ENCODE data around the genes NRSN1 and C6orf62.

DNA sequence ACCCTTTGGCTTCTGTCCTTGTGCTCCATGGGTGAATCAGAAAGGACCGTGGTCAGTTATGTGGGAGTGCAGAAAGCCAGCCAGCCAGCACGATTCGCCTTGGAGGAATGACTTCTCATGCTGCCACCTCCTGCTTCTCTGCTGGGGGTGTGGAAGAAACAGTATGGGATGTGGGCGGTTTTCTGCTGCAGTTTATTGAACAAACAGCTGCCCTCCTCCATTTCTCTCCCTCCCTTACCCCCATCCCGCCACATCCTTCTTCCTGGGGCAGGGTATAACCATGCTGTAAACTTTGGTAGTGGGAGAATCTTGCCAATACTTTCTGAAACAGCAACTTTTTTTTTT lies 214.6 kb downstream of the SOX4 start:
- PRO-cap = no peak
- RAMPAGE, long total RNA, 4 experiments = no peak in any of the 4 experiments

GRCh38 chr6:21886269-21887158 lies 293.0 kb downstream of the SOX4 start:
- PRO-cap = no peak
- RAMPAGE, long total RNA, 4 experiments = no peak in any of the 4 experiments

DNA sequence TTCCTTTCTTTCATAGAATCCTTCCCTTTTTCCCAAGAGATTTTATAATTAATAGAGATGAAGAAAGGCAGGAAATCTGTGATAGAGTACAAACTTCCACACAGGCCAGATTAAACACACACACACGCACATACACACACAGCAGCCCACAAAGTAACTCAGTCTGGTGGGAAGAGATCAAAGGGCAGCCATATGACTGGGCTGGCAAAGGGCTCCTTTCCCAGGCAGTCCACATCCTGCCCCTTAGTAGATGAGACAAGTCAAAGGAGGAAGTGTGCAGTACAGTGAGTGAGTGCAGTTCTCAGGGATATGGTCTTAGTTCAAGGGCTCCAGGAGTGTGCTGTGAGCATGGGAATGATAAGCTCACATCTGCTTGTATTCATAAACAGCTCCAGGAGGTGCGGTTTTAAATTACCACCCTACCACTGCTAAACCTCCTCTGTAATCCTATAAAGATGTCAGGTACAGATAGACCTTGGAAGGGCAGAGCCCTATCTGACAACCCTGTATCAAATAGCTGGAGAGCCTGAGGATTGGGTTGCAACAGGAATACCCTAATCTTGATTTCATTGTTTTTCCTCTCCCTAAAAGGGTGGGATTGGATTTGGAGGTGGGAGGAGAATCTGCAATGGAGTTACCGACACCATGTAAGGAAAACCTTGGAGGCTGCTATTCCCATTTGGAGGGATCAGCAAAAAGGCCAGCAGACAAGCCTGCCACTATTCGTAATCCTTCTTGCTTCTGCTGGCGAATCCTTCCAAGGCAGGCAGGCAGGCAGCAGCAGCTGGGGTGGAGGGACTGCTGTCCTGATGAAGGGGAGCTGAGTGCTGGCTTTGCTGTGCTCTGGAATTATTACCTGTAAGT lies 342.9 kb downstream of the PRL start:
- PRO-cap = unidirectional peak, plus-strand start at position 284 of the sequence
- RAMPAGE, long total RNA, 4 experiments = no peak in any of the 4 experiments

DNA sequence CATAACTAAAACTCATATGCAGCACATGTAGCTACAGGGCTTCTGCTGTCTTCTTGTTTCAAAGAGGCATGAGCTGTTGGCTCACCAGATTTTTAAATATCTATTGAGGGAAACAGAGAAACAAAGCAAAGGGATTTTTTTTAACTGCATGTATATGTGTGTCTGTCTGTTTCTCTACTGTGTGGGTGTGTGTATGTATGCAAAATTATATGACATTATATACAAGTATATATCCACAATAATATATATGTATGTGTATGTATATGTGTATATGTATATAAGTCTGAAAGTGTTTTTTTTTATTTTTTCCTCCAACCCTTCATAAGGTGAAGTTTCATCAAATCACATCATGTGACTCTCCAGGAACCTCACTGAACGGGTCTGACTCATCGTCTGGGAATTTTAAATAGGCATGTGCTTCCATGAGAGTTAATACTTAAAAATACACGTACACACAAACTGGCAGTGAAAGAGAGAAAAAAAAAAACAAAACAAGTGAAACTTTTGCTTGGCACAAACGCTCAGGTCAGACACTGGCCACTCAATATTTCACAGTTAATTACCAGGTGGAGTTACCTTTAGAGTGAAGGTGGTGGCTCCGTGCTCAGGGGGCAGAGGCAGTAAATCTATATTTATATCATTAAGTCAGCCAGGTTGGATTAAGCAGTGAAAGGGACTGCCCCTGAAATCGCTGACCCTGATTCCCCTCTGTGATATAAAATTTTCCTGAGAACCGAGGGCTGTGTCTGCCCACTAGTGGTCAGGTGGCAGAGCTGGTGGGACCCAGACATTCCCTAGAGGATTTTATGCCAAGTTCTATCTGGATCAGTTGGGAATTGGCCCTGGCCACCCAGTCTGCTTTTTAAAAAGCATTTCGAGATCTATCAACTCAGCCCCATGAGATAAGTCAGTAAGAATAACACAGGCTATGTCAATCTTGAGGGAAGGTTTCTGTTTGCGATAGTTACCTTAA lies 258.8 kb downstream of the HDGFL1 start:
- PRO-cap = no peak
- RAMPAGE, long total RNA, 4 experiments = no peak in any of the 4 experiments

- PRO-cap = no peak
- RAMPAGE, long total RNA, 4 experiments = no peak in any of the 4 experiments
Measured at GRCh38 chr6:22887991-22888648, 318.8 kb downstream of the HDGFL1 start.

- PRO-cap = no peak
- RAMPAGE, long total RNA, 4 experiments = no peak in any of the 4 experiments
Measured at GRCh38 chr6:24125868-24126521, at the start of gene NRSN1. Gene NRSN1, plus strand, starts transcription at chr6:24126215.

DNA sequence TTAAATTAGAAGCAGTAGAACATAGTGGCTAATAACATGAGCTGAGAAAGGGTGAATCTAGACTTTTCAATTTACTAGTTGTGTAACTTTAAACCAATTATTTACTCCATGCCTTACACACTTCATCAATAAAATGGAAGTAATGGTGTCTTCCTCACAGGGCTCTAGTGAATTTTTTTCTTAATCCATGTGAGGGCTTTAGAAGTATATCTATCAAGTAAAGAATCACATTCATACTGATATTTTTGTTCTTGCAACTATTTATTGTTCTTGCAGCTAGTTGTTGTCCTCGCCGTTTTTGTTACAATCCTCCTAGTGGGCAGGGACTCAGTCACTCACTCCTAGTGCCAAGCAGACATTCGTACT lies 30.4 kb downstream of the NRSN1 start:
- PRO-cap = no peak
- RAMPAGE, long total RNA, 4 experiments = no peak in any of the 4 experiments

DNA sequence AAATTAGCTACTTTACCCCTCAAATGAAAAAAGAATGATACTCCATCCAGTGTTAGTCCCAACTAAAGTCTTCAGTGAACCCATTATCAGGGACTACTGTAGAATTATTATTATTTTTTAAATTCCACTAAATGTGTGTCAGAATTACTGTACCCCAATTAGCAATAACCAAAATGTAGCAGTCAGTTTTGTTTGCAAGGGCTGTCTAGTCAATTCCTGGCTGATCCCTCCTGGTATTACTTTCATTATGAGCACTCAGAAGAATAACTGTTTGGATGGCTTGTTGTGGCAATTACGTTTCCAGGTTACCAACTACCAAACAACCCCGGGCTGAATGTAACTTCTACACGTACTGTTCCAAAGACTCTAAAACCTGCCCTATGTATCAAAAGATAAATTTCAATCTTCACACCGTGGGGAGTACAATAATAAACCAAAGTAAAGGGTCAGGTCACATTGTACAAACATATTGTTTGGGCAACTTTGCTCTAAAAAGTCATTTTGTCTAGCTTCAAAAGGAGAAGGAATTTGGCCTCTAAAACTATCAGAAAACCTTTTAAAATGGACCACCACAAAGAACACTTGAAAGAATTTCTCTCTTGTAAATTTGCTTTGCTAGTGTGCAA lies 27.8 kb downstream of the DCDC2 start:
- PRO-cap = no peak
- RAMPAGE, long total RNA, 4 experiments = no peak in any of the 4 experiments

- PRO-cap = no peak
- RAMPAGE, long total RNA, 4 experiments = no peak in any of the 4 experiments
Measured at GRCh38 chr6:24504695-24505050, 9.9 kb downstream of the ALDH5A1 start.

GRCh38 chr6:24702654-24703190 lies 16.2 kb downstream of the C6orf62 start:
- PRO-cap = no peak
- RAMPAGE, long total RNA, 4 experiments = no peak in any of the 4 experiments

- PRO-cap = no peak
- RAMPAGE, long total RNA, 4 experiments = no peak in any of the 4 experiments
Measured at GRCh38 chr6:24703191-24704257, 15.4 kb downstream of the C6orf62 start.

DNA sequence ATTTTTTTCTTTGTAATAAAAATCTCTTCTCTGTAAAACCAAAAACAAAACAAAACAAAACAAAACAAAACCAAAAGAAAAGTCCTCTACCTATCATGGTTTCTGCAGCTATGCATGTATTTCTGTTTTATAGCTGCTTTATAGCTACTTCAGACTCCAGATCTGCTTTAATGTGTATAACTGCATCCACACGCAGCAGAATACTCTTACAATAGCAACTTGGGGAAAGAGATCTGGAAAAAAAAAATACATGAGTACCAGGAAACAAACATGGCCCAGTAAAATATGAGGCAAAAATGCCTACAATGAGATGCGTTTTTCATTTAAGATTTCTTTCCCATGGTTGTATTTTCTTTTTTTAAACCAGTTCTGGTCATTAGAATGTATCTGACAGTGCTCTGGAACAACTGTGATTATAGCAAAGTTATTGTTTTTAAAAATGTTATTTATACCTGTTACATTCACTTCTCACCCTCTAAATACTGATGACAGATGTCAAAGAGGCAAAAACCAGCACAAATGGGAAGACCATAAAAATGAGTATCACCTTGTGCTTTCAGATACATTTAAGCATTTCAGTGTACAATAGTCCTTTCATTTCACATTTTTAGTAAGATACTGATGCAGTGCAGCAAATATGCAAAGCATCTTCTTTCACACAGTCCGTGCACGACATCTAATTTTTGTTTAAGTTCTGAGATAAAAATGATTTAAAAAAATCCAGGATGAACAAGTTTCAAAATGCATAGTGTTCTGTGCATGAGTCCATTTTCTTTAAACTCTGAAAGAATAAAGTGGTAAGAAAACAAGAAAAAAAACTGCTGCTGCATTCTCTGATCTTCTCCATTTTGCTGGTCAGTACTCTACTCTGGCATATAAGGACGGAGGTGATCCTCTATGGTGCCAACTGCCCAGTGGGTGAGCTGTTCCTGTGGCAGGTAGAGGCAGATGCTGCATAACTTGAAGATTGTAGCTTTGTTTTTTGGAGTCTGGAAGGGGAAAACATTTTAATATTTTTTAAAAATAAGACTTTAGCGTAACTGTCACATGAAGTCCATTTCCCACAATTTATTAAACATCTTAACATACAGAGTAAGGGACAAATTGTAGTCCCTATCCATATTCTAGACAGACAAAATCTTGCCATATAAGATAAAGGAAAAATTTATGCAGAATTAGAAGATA lies 13.3 kb downstream of the C6orf62 start:
- PRO-cap = no peak
- RAMPAGE, long total RNA, 4 experiments = no peak in any of the 4 experiments

DNA sequence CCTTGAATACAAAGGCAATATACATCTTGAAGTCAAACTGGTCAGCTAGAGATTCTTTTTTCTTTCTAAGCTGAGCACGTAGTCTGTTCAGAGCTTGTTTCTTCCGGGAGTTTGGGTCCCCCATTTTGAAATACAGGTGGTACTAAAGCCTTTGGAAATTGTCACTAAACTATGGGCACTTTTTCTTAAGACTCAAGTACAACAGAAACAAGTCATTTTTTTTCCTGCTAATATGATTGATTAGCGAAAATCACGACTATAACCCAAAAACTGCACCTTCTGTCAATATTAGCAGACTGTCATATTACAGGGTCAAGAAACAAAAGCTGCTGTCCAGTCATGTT lies 437 bp downstream of the C6orf62 start:
- PRO-cap = no peak
- RAMPAGE, long total RNA, 4 experiments = no peak in any of the 4 experiments

DNA sequence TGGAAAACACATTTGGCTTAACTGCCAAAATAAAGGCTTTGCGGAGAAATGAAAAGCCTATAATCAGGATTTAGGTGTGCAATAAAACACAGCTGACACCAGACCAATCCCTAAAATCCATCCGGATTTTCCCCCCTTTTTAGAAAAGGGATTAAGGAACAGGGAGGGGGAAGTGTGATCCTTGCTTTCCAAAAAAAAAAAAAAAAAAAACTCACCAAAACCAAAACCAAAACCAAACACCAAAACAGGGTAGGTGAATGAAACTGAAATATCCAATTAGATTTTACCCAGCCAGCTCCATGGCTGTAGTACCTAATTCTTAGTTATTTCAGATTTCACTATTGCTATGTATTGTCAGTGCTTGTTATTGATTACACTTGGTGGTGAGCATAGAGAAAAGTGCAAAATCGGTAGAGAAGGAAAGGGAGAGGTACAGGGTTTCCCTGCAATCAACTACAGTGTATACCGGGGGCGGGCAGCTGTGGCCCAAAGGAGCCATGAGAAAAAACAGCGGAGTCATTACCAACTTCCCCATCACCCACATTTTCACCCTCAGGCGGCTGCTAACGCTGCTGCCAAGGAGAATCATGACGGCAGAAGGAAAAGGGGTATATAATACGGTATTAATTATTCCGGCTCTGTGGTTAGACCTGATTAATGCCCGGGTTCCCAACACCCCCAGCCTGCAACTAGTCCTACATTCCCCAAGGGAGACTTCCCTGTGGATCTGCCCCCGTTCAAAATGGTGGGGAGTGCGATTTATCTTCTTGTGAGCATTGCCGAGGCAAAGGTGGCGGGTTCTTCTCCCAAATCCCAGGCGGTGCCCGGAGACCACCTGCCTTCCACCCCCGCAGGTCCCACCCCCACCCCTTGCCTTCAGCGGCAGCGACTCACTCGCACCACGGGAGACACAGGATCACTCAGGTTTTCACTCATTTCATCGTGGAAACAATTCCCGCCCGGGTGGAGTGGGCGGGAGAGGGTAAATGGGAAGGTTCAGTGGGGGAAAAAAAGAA lies at the start of gene C6orf62:
C6orf62 (minus strand) TSS at position 189 of the 1,016 bp plus-strand sequence.
- PRO-cap = no peak
- RAMPAGE, long total RNA, 4 experiments = no peak in any of the 4 experiments

DNA sequence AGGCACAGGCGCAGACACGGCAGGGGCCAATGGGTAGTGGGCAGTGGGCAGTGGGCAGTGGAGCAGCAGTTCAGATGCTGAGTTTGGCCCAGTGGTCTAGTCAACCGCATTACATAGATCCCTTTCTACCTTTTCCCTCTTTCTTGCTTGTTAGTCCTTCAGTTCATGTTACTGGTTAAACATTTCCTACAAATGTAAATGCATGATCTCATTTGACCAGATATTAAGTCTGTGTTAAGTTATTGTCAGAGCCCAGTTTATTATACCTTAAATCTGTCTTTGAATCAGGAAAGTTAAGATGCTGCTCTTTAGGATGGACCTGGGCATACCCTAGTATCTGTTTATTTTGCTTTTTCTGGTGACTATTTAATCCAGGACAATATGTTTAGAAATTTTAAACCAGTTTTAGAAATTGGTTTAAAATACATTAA lies 1.8 kb downstream of the GMNN start:
- PRO-cap = unidirectional peak, minus-strand start at position 127 of the sequence
- RAMPAGE, long total RNA, 4 experiments = no peak in any of the 4 experiments

GRCh38 chr6:24783334-24784421 lies 8.9 kb downstream of the GMNN start:
- PRO-cap = no peak
- RAMPAGE, long total RNA, 4 experiments = no peak in any of the 4 experiments

DNA sequence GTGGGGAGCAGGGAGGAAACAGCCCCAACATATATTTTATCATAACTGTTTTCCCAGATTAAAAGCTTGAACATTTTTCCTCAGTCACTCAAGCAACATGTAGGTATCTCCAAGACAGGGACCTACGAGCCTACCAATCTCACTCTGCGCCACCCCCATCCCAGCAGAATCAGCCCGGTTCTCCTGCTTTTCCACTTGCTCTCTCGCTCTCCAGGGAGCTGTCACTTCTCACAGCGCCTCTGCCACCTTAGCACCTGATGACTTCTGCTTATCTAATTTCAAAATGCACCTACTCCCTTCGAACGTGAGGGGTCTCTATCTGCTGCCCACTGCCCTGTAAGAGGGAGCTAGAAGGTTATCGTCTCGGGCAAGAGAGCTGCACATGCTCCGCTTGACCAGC lies 26.0 kb downstream of the RIPOR2 start:
- PRO-cap = no peak
- RAMPAGE, long total RNA, 4 experiments = no peak in any of the 4 experiments

- PRO-cap = no peak
- RAMPAGE, long total RNA, 4 experiments = no peak in any of the 4 experiments
Measured at GRCh38 chr6:24918739-24919447, 16.9 kb downstream of the RIPOR2 start.

GRCh38 chr6:24932174-24932718 lies 3.5 kb downstream of the RIPOR2 start:
- PRO-cap = no peak
- RAMPAGE, long total RNA, 4 experiments = no peak in any of the 4 experiments

DNA sequence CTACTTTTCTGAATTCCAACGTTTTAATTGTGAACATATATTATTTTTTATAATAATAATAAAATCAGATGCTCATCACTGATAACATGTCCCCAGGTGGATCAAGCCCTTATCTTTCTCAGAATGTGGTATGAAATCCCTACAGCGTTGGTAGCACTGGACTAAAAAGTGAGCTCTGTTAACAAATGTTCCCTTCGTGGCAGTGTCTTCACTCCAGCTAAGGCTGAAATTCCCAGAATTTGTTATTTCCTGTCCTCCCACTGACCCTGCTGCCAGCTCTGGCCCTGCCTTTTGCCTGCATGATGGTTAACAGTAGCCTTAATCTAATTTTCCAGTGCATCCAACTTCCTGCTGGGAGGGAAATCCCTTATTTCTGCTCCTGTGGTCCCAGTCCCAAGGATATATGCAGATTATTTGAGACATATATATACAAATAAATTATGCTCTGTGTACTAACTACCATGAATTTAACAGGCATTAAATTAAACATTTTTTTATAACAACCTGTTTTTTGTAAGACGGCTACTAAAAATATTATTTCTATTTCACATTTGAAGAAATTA lies 157.2 kb upstream of the CARMIL1 start:
- PRO-cap = no peak
- RAMPAGE, long total RNA, 4 experiments = no peak in any of the 4 experiments

Measured in Peyer's patch (tissue), 4 donors.